Spleen (tissue), 7 donors: ENCODE data around the genes WDR27 and DLL1.

DNA sequence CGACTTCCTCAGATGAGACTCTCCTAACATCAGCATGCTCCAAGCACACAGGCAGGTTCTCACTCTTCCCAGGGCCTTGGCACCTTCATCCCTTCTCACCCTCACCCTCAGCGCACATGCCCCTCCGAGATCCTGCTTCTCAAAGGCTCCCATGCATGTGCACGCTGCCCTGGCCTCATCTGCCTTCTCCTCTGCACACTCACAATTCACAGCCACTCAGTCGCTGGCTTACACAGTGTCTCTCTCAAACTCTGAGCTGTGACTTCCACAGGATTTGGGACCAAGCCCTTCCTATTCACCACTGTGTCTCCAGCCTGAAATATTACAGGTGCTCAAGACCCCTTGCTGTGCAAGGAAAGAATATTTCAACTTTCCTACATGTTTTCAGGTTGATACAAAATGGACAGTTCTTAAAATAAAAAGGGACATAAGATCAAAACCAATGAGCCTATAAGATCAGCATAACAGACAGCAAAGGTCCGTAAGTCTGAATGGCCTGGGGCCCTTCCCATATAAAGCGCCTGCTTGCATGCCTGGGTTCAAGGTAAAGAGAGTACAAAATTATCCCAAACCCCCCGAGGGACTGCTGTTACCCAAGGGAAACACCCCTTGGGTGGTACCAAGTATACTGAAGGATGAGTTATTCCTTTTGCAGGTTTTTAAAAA is 30.1 kb downstream of the WDR27 start:
- PRO-cap, 4 experiments, result no peak in any of the 4 experiments
- RAMPAGE, long total RNA, 4 experiments, result no peak in any of the 4 experiments

GRCh38 chr6:169701856-169702093 is at the start of gene WDR27:
Gene WDR27, minus strand, starts transcription at chr6:169702029.
- PRO-cap, 4 experiments, result peak in 4 of 4 experiments; most common minus-strand start chr6:169702055 (in 4)
- RAMPAGE, long total RNA, 4 experiments, result start-site peak on the minus strand in 4 of 4 experiments, at chr6:169701986-169702092 at its widest, 25 to 177 reads per replicate

DNA sequence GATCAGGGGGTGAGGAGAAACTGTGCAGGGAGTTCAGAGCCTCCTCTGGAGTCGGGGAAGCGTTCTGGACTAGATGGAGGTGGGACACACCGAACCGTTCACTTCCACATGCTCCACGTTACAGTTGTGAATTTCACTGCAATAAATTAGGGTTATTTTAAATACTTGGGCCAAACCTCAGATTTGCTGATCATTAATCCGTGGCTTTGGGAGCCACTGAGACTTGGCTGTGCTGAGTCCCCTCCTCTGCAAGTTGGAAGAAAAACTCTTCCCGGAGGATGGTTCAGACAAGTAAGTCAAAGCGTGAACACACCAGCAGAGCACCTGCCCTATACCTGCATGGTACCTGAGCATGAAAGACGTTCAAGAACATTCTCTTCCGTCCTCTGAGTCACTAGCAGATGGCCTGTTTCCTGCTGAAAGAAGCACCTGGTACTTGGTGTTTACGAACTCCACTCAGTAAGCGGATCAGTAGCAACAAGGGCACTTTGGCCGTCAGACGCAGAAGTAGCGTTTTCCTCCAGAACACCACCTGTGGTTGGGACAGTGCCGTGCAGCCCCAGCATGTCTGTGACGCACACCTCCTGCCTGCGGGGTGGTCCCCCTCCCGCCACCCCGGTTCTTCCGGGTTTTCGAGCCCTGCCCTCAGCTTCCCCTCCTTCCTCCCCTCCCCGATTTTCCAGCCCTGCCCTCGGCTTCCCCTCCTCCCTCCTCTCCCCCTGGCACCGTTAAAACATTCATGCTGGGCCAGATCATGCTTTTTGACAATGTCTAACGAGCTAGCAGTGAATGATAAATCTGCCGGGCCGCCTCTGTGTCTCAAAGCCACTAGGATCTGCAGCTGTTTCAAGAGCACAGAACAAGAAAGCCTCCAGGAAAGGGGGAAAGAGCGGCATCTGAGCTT is 207.6 kb downstream of the ERMARD start:
- PRO-cap, 4 experiments, result peak in 3 of 4 experiments; most common plus-strand start position 462 of the sequence (in 2); most common minus-strand start position 509 of the sequence (in 2)
- RAMPAGE, long total RNA, 4 experiments, result no peak in any of the 4 experiments

DNA sequence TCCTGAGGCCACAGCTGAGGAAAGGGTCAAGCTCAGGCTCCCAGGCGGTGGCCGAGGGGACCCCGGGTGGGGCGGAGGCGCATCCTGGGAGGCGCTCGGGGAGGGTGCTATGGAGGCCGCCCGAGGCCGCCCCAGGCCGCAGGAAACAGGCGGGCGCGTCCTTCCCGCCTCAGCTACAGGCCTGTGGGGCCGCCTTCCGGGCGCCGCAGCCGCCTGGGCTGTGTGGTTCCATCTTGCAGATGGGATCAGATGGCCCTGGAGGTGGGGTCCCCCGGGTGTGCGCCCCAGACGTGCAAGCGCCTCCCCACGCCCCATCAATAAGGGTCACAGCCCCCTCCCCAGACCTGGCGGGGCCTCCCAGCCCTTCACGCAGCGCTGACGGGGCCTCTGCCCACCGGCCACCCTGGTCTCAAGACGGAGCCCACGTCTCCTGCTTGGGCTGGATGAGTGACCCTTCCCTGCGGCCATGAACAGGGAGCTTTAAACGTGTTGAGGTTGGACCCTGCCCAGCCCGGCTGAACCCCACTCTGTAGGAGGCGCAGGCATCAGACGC is 267.2 kb downstream of the DLL1 start:
- PRO-cap, 4 experiments, result no peak in any of the 4 experiments
- RAMPAGE, long total RNA, 4 experiments, result no peak in any of the 4 experiments

GRCh38 chr6:170265251-170265975 is 25.5 kb downstream of the DLL1 start:
- PRO-cap, 4 experiments, result no peak in any of the 4 experiments
- RAMPAGE, long total RNA, 4 experiments, result no peak in any of the 4 experiments

DNA sequence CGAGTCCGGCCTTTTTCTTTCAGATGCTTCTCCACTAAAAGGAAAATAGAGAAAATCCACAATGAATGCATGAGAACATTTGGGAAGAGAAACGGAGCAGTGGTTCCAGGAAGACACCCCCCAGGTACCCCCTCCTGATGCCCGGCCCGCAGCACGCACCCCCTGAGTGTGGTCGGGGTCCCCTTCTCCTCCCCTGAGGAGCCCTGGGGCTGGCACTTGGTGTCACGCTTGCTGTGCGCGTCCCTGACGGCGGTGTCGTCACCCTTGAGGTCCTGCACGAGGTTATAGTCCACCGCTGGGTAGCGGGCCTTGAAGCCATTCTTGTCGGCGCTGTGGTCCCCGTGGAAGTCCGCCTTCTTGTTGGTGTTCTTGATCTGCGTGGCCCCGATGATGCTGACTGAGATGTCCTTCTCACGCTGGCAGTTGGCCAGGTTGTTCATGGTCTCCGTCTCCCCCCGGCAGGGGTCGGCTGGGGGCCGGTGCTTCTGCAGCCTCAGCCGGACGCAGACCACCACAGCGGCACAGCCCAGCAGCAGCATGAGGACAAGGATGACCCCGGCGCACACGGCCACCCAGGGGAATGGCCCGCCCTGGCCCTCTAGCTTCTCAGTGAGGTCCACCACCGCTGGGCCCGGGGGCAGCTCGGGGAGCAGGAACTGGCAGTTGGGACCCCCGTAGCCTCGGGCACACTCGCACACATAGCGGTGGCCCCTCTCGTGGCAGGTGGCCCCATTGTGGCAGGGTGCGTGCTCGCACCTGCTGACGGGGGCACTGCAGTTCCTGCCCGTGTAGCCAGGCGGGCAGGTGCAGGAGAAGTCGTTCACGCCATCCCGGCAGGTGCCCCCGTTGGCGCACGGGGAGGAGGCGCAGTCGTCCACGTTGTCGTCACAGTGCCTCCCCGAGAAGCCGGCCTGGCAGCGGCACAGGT is 7.5 kb downstream of the DLL1 start:
- PRO-cap, 4 experiments, result no peak in any of the 4 experiments
- RAMPAGE, long total RNA, 4 experiments, result no peak in any of the 4 experiments

DNA sequence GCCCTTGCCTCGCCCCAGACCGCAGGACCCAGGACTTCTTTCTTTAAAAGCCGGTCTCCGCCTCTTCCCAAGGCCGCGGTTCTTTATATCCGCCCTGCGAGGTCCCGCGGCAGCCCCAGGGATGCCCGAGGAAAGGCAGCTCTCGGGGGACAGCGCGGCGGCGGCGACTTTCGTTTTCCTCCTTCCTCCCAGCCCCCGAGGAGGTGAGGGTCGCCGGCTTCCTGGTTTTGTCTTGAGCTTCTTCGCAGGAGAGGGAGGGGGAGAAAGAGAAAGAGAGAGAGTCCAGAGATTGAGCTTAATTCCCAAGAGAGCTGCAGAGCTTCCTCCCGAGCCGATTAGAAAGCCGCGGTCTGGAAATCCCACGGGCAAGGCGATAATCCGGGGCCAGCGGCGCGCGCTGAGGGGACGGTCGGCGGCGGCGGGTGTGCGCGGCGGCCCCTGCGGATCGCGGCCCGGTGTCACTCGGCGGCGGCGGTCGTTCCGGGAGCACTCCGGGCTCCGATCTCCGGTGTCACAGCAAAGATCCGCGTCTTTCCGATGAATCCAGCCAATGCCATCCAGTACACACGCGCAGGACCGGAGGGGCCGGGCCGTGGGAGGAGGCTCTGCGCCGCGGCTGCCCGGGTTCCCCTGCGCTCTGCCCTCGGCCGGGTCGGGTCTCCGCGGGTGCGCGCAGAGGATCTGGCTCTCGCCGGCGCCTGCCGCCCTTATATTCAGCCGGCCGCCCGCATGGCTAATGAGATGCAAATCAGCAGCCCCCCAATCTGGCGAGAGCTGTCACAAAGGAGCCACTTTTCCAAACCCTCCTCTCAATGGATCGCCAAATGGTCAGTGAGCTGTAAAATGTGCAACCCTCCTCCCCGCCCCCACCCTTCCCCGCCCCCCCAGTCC is at the start of gene DLL1:
TSS of gene DLL1 (minus strand) at position 833 of the 891 bp plus-strand sequence.
- PRO-cap, 4 experiments, result peak in 4 of 4 experiments; most common plus-strand start position 118 of the sequence (in 1); most common minus-strand start position 683 of the sequence (in 4)
- RAMPAGE, long total RNA, 4 experiments, result start-site peak on the minus strand in 2 of 4 experiments, centred at position 685 of the sequence, 167 to 238 reads per replicate

DNA sequence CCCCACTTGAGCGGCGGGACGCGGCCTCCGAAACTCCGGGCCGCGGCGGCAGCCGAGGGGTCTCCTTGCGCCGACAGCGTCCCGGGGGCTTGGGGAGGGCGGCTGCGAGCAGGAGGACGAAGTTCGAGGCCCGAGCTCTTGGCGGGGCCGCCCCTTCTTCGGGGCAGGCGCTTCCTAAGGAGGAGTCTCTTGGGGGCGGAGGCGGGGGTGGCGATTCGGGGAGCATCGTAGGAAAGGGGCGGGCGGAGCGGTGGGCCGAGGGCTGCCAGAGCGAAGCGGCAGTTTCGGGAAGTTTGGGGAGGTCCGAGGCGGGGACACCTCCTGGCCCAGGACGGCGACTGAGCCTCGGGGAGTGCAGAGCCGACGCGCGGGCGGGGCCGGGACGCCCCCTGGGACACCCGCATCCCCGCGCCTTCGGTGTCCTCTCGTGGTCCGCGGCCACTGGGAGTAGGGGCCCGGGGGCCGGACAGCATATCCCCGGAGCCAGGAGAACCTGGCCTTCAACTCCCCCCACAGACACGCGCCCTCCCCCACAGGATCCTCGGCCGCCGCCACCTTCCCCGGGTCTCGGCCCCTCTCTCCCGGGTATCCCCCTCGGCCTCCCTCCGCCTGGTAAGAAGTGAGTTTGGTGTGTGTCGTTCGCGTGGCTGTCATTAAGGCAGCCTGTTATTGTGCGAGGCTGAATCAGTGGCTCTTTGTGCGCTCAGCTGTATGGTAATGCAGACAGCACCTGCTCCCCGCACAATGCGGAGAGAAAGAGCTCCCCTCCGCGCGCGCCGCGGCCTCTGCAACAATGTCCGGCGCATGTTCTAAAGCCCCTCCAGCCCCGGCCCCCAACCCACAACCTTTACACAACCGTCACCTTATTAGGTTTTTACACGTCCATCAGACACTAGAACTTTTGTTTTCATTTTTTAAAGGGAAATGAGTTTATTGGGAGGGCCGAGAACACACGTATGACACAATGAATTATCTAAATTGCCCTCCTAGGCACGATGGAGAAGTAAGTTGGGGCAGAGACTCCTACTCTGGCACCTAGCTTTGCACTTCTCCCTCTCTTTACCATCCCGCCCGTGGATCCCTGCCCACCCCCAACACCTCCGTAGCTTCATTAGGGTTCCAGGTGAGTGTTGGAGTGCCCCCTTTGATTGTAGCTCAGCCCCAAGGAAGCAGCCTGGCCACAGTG is 847 bp upstream of the DLL1 start:
- PRO-cap, 4 experiments, result peak in 4 of 4 experiments; most common plus-strand start position 682 of the sequence (in 3); most common minus-strand start position 140 of the sequence (in 2)
- RAMPAGE, long total RNA, 4 experiments, result no peak in any of the 4 experiments

- PRO-cap, 4 experiments, result no peak in any of the 4 experiments
- RAMPAGE, long total RNA, 4 experiments, result no peak in any of the 4 experiments
Observed at GRCh38 chr6:170523896-170524542, 29.1 kb downstream of the PSMB1 start.